Peyer's patch (tissue), 4 donors: ENCODE results near the gene TAFA3.

- PRO-cap = bidirectional peak, plus-strand start at chr1:111476953, minus-strand start at chr1:111476841; unidirectional peak, minus-strand start at chr1:111477168
- RAMPAGE, long total RNA, 4 experiments = no peak in any of the 4 experiments
Observed at GRCh38 chr1:111476611-111477453, 3.0 kb downstream of the C1orf162 start.

DNA sequence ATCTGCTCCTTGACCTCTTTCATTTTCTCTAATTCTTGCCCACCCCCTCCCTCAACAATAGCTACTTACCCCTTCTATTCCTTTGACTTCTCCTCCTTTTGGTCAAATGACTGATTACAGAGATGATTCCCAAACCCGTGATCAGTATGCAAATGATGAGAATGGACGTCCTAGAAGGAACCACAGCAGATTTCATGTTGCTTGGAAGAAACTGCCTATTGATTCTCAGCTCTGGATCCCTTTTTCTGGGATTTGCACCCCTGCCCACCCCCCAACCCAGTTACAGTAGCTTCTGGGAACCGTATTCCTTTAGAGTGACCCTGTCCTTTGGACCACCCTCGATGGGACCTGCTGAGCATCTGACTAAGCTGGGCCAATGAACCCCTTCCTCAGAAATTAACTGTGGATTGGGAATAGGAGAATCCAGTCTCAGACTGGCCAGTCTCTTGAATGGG, 11.9 kb downstream of the C1orf162 start:
- PRO-cap = no peak
- RAMPAGE, long total RNA, 4 experiments = no peak in any of the 4 experiments

DNA sequence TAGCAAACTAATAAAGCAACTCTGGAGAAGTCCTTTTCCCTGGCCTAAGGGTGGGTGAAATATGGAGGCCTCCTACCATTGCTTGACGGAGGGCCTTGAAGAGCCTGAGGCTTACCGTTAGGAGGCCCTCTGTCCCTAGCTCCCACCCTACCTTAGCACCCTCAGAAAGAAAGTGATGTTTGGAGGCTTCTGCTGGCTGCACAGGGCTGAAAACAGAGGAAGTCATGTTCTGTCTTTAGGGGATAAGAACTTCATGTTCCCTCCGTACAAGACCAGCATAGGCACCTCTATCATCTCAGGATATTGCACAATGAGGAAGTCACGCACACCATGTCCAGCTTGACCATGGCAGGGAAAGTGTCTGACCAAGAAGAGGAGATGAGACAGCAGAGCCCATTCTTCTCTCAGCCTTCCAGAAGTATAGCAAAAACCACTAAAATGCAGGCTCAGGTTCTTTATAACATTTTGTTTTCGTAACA, 13.8 kb downstream of the ADORA3 start:
- PRO-cap = bidirectional peak, plus-strand start at position 368 of the sequence, minus-strand start at position 174 of the sequence
- RAMPAGE, long total RNA, 4 experiments = no peak in any of the 4 experiments

- PRO-cap = no peak
- RAMPAGE, long total RNA, 4 experiments = no peak in any of the 4 experiments
Observed at GRCh38 chr1:111491108-111491501, 12.3 kb downstream of the ADORA3 start.

DNA sequence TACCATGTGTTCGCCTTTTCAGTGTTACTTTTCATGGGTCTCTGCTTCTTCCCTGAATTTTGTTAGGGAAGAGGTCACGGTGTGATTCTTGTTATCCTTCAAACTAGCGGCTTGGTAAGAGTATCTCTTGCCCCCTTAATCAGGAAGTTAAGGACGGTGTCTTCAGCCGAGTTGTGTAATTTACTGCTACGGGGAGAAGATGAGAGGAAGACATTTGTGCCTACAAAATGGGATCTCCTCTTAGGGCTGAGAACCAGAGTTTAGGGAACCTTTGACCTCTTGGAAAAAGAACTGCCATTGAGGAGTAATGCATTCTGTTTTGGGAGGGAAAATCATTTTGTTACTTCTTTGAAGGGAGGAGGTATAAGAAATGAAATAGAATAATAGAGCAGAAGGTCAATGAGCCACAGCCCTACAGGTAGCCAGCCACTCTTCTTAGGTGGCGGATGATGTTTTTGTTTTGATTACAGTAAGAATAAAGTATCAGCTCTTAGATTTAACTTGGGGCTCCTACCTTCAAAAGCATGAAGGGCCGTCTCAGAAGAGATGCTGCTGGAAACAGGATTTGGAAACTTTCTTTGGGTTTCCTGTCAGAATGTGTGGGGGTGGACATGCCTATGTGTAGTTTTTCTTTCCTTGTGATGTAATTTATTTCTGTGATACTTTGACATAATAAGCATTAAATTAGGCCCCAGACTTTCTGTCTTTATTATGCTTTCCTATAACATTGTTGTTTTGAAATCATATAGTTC, 1.3 kb downstream of the RAP1A start:
- PRO-cap = no peak
- RAMPAGE, long total RNA, 4 experiments = no peak in any of the 4 experiments

DNA sequence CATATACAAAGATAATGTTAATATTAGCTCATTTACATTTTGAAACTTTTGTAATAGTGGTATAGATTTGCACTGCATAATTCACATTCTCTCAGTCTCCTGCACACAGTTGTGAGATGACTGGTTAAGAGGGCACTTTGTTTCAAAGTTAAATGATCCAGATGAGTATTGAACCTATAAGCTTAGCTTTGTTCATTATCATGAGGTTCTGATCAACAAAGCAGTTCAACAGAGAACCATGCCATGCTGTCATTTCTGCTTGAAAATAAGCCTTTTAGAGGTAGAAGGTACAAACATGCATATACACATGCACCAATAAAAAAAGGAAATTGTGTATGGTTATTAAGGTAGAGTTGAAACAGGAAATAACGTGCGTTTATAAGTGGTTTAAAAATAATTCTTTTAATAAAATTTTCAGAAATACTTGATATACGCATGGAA, 4.8 kb downstream of the RAP1A start:
- PRO-cap = no peak
- RAMPAGE, long total RNA, 4 experiments = no peak in any of the 4 experiments

GRCh38 chr1:111660451-111661281, 41.1 kb downstream of the RAP1A start:
- PRO-cap = no peak
- RAMPAGE, long total RNA, 4 experiments = no peak in any of the 4 experiments

GRCh38 chr1:111738168-111738757, 932 bp downstream of the INKA2 start:
- PRO-cap = bidirectional peak, plus-strand start at chr1:111738607, minus-strand start at chr1:111738481
- RAMPAGE, long total RNA, 4 experiments = no peak in any of the 4 experiments

GRCh38 chr1:112020578-112020943, 31.1 kb upstream of the KCND3 start:
- PRO-cap = no peak
- RAMPAGE, long total RNA, 4 experiments = no peak in any of the 4 experiments

DNA sequence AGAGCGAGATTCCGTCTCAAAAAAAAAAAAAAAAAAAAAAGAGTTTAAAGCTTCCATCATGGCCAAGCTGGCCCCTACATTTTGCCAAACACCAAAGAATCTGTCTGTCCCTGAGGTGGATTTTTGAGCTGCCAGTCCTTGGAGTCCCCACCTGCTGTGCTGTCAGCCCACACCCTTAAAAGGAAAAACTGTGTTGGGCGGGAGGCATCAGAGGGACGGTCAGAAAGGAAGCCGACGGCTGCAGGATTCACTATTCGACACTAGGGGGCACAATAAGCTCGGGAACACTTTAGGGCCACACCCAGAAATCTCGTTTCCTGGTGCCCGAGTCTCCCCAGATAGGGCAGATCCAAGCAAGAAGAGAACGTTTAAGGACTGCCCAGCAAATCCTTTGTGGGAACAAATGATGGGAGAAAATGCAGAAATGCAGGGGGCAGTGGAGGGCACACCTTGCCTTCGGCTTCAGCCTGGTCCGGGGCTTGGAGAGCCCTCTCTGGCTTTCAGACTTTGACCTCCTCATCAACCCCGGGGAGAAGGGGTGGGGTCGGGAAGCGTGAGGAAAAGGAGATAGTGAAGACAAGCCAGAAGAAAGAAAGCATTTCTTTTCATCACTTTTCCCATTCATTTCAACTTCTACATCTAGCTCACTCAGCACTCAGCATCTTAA, 5.1 kb upstream of the CTTNBP2NL start:
- PRO-cap = bidirectional peak, plus-strand start at position 346 of the sequence, minus-strand start at position 177 of the sequence
- RAMPAGE, long total RNA, 4 experiments = no peak in any of the 4 experiments

- PRO-cap = no peak
- RAMPAGE, long total RNA, 4 experiments = start-site peak on the plus strand in 1 of 4 experiments, at chr1:112454520-112454526 at its widest, 21 reads per replicate
Observed at GRCh38 chr1:112454295-112454771, 54.4 kb upstream of the WNT2B start.

GRCh38 chr1:112512853-112513716, 4.3 kb downstream of the WNT2B start:
- PRO-cap = unidirectional peak, minus-strand start at chr1:112513225; bidirectional peak, plus-strand start at chr1:112513345, minus-strand start at chr1:112513225
- RAMPAGE, long total RNA, 4 experiments = no peak in any of the 4 experiments

DNA sequence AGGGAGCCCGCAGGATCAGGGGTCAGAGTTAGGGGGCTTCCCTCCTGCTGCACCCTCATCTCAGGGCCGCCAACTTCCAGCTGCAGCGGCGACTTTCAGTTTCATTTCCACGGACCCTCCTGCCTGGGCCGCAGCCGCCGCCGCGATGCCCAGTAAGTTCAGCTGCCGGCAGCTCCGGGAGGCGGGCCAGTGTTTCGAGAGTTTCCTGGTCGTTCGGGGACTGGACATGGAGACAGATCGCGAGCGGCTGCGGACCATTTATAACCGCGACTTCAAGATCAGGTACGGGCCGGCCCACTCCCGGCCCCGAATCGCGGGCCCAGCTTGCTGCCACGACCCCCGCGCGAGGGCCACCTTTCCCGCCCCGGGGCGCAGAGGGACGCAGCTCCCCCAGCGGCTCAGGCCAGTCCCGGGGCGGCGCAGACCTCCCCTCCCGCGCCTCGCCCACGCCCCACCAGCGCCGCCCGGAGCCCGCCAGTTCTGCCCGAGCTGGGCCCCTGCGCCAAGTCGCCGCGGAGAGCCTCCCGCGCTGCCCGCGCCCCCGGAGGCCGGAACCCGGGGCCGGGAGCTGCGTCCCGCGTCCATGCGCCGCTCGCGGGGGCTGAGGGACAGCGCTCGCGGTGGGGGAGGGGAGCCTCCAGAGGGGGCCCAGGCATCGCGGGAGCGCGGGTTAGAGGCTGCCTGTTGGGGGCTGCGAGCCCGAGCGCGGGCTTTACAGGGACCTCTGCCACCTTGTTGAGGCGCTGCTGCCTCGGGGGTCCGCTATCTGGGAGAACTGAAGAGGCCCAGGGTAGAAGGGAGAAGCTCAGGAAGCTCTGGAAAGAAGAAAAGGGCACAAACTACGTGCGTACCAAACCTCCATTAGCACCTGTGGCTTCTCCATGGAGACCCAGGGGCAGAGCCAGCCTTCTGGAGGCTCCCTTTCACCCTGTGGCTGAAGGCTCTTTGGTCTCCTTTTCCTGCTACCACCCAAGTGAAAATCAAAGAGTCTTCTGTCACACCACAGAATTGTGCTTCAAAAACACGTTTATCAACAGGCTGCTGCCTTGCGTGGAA, 637 bp downstream of the MOV10 start:
- PRO-cap = bidirectional peak, plus-strand start at position 155 of the sequence, minus-strand start at position 97 of the sequence; bidirectional peak, plus-strand start at position 505 of the sequence, minus-strand start at position 373 of the sequence
- RAMPAGE, long total RNA, 4 experiments = start-site peak on the plus strand in 2 of 4 experiments, centred at positions 123 to 202 of the sequence, 18 to 120 reads per replicate

- PRO-cap = no peak
- RAMPAGE, long total RNA, 4 experiments = no peak in any of the 4 experiments
Observed at GRCh38 chr1:112713418-112713987, 1.6 kb downstream of the PPM1J start.

- PRO-cap = no peak
- RAMPAGE, long total RNA, 4 experiments = no peak in any of the 4 experiments
Observed at GRCh38 chr1:112718510-112719155, at the start of gene TAFA3. Gene TAFA3 (plus strand): TSS chr1:112718905.

DNA sequence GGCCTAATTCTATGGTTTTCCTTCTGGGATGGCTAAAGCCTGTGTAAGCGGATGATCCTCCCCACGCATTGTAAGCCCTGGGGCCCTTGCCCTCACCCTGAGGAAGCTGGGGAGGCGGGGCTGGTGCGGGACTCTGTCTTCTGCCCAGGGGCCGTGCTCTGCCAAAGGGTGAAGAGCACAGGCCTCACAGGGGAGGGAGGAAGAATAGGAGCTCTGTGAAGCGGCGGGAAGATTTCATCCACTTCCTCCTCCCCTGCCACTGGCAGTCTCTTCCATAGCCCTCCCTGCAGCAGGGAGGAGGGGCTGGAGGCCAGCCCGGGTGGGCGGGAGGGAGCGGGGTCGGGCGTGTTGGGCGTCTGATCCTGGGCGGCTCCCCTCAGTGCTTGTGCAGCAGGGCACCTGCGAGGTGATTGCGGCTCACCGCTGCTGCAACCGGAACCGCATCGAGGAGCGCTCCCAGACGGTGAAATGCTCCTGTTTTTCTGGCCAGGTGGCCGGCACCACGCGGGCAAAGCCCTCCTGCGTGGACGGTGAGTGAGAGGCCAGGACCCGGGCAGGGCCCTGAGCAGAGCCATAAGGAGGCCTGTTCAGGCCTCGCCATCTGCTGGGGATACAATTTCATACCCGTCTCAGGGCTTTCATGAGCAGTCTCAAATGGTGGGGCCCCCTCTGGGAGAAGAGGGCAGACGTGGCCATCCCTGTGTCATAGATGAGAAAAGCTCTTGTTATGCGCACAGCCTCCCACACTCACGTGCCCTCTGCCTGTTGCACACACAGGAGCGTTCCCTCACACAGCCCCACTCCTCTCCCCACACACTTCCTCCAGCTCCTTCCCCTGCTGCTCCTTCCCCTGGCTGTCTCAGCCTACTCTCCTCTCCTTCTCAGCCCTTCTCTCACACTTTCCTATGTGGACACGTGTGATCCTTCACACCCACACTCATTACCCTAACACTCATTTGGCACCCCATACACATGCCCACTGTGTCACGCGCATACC, 4.2 kb downstream of the TAFA3 start:
- PRO-cap = no peak
- RAMPAGE, long total RNA, 4 experiments = no peak in any of the 4 experiments

DNA sequence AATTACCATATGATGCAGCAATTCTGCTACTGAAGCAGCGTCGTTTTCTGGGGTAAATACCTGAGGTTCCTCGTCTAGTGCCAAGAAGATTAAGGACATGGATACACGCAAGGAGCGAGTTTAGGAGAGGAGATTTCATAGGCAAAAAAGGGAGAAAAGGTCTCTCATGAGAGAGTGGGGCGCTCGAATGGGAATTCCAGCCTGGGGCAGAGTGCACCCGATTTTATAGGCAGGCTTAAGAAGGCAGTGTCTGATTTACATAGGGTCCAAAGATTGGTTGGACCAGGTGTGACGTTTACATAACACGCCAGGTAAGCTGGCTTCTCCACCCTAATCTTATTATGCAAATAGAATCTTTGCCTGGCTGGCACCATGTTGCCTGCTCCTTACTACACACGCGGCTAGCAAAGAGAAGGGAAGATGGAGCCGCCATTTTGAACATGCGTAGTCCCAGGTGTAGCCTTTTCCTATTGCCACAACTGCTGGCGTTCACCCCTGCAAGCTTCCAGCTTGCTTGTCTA, 103.8 kb downstream of the SLC16A1 start:
- PRO-cap = unidirectional peak, minus-strand start at position 198 of the sequence
- RAMPAGE, long total RNA, 4 experiments = no peak in any of the 4 experiments

- PRO-cap = no peak
- RAMPAGE, long total RNA, 4 experiments = no peak in any of the 4 experiments
Observed at GRCh38 chr1:112871142-112871460, 84.9 kb downstream of the SLC16A1 start.

DNA sequence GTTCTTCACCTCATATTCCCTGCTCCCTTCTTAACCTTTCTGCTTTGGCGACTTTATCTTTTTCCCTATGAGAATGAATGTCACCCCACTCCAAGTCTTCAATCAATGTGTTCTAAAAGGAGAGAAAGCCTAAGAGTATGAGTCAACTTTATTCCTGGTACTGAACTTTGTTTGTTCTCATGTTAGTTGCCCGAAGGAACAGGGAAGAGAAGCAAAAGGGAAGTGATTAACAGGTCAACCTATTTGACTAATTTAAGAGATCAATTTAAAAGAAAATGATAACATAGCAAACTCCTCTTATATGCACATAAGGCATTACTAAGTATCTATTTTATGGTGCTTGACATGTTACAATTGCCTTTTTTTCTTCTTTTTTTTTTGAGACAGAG, 40.0 kb upstream of the SLC16A1 start:
- PRO-cap = no peak
- RAMPAGE, long total RNA, 4 experiments = no peak in any of the 4 experiments

DNA sequence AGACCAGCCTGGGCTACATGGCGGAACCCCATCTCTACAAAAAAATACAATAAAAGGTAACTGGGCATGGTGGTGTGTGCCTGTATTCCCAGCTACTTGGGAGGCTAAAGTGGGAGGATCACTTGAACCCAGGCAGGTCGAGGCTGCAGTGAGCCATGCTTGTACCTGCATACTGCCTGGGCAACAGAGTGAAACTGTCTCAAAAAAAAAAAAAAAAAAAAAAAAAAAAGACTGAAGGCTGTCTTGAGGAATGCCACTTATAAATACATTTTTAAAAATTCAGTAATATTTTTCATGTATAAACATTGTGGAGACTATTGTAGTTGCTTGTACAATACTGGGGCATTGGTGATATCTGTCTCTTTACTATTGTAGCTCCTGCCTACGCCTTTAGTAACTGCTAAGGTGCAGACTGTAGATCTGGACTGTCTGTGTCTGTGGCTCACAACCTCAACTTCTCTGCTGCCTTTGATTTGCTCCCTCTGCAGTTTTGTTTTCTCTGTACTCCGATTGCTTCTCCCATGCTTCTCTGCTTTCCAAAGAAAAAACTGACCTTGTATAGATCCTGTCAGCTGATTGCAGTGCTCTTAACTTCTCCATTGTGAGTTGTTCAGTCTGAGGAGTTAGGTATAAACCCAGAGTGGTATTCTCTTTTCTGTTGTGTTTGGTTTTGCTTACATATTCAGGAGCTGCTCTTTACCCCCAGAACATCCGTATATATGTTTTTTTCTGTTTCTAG, 15.1 kb downstream of the MAGI3 start:
- PRO-cap = no peak
- RAMPAGE, long total RNA, 4 experiments = no peak in any of the 4 experiments